SK-MEL-5 (cell line): ENCODE data around the genes LHB, CD37 and RPS11.

RAMPAGE:
- cytosol, long total RNA: no peak
- long total RNA: no peak
- nucleus, long total RNA: no peak
These were observed 609 bp downstream of the FGF21 start for GRCh38 chr19:48755739-48756526.

GRCh38 chr19:48794777-48795968 lies 15.7 kb downstream of the BCAT2 start:
RAMPAGE:
- cytosol, long total RNA: no peak
- long total RNA: no peak
- nucleus, long total RNA: no peak

DNA sequence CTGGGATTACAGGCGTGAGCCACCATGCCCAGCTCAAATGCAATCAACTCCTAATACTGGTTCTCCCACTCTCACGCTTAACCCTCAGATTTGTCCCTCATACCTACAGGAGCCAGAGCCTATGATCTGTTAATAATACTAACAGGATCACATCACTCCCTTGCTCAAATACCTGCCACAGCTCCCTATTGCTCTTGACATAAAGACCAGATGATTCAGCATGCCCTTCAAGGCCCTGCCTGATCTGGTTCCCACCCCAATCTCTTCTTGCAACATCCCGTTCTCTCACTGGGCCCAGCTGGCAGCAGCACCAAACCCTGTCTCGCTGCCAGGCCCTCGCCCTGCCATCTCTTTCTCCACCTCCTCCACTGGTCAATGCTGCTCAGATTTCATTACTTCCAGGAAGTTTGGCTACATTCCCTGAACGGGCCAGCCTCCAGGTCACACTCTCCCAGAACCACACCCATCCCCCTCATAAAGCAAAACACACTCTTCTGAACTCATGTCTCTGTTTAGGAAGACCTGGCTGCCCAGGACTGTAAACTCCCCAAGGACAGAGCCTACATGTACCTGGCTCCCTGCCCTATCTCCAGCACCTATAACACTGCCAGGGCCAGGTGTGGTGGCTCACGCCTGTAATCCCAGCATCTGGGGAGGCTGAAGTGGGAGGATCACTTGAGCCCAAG lies 8.6 kb upstream of the BCAT2 start:
RAMPAGE:
- cytosol, long total RNA: no peak
- long total RNA: no peak
- nucleus, long total RNA: no peak

GRCh38 chr19:48874207-48874351 lies 1.9 kb downstream of the PPP1R15A start:
RAMPAGE:
- cytosol, long total RNA: no peak
- long total RNA: no peak
- nucleus, long total RNA: no peak

GRCh38 chr19:49016902-49017258 lies at the start of gene LHB:
Gene LHB, minus strand, starts transcription at chr19:49017091.
RAMPAGE:
- cytosol, long total RNA: no peak
- long total RNA: no peak
- nucleus, long total RNA: no peak

DNA sequence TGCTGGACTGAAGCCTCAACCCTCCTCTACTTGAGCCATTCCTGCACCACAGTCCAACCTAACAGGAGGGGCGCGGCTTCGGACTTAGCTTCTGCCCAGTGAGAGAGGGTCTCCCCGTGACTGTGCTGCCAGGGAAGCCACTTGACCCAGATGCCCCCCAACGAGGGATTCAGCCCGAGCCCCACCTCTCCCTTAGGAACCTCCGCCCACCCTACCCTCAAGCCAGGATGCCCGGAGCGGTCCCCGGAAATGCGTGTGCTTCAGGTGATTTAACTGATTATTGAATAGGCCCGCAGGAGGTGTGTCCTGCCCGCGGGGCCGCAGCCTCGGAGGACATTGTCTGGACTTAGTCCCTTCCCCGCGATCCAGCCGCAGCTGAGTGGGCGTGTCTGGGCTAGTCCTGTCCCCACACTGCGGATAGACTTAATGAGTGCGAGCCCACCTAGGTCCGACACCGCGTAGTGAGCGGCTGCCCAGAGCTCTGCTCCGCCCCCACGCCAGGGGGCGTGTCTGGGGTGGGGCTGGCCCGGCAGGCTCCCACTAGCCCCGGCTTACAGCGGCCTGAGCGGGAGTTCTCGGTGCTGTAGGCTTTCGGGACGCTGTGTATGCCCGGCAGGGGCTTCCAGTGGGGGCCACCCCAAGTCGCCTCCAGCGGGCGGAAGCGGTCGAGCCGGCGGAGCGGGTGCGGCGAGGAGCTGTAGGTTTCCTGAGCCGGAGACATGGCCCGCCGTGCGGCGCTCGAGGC lies 1.6 kb downstream of the CGB7 start:
RAMPAGE:
- cytosol, long total RNA: no peak
- long total RNA: no peak
- nucleus, long total RNA: no peak

DNA sequence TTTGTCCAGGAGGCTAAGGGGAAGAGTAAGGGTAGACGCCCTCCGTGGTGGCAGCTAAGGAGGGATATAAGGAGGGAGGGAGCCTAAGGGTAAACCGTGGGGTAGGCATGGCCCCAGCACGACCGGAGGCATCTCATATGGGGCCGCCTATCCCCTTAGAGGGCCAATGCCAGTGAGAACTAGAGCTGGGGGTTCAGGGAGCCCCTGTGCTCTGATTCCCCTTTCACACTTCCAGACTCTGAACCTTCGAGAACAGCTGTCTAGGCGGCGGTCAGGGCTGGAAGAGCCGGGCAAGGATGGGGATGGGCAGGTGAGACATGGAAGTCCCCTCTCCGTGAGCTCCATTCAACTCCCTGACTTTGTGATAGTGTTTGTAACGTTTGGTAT lies 10.4 kb downstream of the PPFIA3 start:
RAMPAGE:
- cytosol, long total RNA: no peak
- long total RNA: no peak
- nucleus, long total RNA: no peak

DNA sequence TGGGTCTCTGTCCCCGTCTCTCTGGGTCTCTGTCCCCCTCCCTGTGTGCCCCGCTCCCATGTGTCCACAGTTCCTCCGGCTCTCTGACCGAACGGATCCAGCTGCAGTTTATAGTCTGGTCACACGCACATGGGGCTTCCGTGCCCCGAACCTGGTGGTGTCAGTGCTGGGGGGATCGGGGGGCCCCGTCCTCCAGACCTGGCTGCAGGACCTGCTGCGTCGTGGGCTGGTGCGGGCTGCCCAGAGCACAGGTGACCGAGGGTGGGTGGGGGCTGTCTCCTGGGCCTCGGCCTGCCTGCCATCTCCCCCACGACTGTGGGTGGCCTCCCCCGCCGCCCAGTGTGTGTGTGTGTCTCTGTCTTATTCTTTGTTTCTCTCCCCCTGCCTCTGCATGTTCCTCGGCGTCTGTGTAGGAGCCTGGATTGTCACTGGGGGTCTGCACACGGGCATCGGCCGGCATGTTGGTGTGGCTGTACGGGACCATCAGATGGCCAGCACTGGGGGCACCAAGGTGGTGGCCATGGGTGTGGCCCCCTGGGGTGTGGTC lies 10.3 kb downstream of the TRPM4 start:
RAMPAGE:
- cytosol, long total RNA: no peak
- long total RNA: no peak
- nucleus, long total RNA: no peak

DNA sequence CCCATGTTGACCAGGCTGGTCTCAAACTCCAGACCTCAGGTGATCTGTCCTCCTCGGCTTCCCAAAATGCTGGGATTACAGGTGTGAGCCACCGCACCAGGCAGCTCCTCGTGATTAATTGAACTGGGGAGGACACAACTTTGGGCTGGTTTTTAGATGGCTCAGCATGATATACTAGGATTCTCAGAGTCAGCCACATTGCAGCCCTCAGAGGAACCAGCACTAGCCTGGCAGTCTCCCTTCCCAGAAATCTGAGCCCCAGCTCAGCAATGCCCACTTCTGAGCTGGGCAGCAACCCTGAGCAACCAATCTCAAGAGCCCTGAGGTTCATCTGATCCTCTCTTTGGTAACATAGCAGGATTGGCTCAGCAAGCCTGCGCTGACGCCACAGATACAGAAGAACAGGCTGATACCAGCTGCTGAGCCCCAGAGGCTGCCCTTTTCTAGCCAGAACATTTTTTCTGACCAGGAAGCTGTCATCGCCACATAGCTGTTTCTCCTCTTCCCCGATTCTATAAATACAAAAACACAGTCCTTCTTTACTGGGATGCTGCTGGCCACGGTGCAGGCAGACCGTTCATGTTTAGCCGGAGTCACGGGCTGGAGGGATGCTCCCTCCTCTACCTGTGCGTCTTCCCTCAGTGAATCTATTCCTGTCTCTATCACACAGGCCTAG lies 59.7 kb downstream of the TRPM4 start:
RAMPAGE:
- cytosol, long total RNA: no peak
- long total RNA: no peak
- nucleus, long total RNA: no peak

DNA sequence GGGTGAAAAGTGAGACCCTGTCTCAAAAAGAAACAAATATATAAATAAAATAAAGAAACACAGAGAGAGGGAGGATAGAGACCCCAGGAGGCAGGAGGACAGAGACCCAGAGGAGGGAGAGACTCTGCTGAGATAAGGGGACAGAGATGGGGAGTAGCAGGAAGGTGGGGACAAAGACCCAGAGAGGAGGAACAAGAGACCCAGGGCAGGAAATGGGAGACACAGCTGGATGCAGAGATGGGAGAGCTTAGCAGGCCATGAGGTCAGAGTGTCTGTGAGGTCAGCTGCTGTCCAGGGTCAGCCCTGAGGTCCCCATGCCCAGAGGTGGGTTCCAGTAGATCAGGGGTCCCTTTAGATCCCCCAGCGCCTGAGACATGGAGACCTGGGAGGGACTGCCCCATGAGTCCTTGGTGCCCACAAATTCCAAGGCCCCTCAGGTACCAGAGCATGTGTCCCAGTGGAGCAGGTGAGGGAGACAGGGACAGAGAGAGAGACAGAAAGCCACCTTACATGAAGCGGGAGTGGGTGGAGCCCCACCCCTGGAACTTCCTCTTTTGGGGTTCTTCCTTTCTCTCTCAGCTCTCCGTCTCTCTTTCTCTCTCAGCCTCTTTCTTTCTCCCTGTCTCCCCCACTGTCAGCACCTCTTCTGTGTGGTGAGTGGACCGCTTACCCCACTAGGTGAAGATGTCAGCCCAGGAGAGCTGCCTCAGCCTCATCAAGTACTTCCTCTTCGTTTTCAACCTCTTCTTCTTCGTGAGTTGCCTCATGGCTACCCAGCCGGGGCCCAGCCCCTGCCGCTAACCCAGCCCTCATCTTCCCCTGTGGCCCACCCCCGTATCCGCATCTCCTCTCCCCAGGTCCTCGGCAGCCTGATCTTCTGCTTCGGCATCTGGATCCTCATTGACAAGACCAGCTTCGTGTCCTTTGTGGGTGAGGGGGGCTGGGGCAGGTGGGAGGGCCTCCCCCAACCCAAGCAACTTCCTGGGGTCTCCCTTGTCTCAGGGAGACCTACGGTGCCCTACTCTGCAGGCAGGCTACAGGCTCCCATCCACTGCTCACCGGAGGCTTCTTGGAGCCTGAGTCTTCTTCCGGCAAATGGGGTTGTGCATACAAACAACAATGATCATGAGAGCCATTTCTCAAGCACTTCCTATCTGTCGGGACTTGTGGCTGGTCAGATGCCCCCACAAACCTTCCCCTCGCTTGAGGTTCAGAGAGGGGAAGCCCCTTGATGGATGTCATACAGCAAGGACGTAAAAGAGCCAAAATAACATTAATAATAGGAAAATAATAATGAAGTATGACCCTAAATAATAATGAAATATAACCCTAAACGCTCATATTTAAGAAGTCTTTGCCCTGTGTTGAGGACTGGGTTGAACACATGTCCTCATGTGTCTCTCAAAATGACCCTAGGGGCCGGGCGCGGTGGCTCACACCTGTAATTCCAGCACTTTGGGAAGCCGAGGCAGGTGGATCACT lies at the start of gene CD37:
Gene CD37, plus strand, starts transcription at position 550 of the 1,482 bp plus-strand sequence.
RAMPAGE:
- cytosol, long total RNA: no peak
- long total RNA: no peak
- nucleus, long total RNA: no peak

GRCh38 chr19:49423267-49423421 lies 97 bp downstream of the PTH2 start:
RAMPAGE:
- cytosol, long total RNA: no peak
- long total RNA: no peak
- nucleus, long total RNA: no peak

DNA sequence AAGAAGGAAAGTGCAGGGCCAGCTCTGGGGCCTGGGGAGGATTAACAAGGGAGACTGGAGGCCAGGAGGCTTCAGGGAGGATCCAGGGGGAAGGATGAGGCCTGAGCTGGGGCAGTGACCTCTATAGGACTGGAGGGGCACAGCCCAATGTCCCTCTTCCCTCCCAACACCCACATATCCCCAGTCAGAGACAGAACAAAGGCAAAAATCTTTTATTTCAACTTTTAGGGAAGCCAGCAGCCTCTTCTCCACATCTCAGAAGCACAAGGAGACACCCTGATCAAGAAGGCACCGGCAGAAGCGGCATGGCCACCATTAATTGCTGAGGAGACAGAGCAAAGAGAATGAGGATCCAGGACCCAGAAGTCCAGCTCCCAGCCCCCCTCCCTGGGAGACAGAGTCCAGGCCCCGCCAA lies 4.8 kb upstream of the SLC17A7 start:
RAMPAGE:
- cytosol, long total RNA: no peak
- long total RNA: no peak
- nucleus, long total RNA: no peak

RAMPAGE:
- cytosol, long total RNA: no peak
- long total RNA: no peak
- nucleus, long total RNA: no peak
These were observed 670 bp downstream of the RPL13A start for GRCh38 chr19:49487812-49488743.

RAMPAGE:
- cytosol, long total RNA: start-site peak on the plus strand at chr19:49496376-49496451, 4,806 and 4,157 reads in 2 replicates
- long total RNA: start-site peak on the plus strand at chr19:49496390-49496470, 3,858 and 2,390 reads in 2 replicates
- nucleus, long total RNA: no peak
These were observed at the start of gene RPS11 for GRCh38 chr19:49495819-49496594. Gene RPS11, plus strand, starts transcription at chr19:49496434.

GRCh38 chr19:49496931-49497833 lies 948 bp downstream of the RPS11 start:
RAMPAGE:
- cytosol, long total RNA: no peak
- long total RNA: no peak
- nucleus, long total RNA: no peak

RAMPAGE:
- cytosol, long total RNA: no peak
- long total RNA: no peak
- nucleus, long total RNA: no peak
These were observed 666 bp downstream of the FCGRT start for GRCh38 chr19:49512901-49513753.

RAMPAGE:
- cytosol, long total RNA: no peak
- long total RNA: no peak
- nucleus, long total RNA: no peak
These were observed 14.5 kb downstream of the RCN3 start for GRCh38 chr19:49542152-49542929.

DNA sequence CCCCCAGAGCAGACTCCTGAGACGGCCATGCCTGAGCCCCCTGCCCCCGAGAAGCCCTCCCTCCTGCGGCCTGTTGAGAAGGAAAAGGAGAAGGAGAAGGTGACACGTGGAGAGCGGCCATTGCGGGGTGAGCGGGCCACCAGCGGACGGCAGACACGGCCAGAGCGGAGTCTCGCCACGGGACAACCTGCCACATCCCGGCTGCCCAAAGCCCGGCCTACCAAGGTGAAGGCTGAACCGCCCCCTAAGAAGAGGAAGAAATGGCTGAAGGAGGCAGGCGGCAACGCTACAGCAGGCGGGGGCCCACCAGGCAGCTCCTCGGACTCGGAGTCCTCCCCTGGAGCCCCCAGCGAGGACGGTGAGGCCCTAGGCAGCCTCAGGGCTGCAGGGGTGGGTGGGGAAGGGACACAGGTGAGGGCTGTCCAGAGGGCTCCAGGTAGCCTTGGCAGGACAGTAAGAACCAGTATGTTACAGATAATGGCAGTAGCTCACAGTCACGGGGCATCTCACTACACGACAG lies 24.0 kb downstream of the RRAS start:
RAMPAGE:
- cytosol, long total RNA: no peak
- long total RNA: no peak
- nucleus, long total RNA: no peak

DNA sequence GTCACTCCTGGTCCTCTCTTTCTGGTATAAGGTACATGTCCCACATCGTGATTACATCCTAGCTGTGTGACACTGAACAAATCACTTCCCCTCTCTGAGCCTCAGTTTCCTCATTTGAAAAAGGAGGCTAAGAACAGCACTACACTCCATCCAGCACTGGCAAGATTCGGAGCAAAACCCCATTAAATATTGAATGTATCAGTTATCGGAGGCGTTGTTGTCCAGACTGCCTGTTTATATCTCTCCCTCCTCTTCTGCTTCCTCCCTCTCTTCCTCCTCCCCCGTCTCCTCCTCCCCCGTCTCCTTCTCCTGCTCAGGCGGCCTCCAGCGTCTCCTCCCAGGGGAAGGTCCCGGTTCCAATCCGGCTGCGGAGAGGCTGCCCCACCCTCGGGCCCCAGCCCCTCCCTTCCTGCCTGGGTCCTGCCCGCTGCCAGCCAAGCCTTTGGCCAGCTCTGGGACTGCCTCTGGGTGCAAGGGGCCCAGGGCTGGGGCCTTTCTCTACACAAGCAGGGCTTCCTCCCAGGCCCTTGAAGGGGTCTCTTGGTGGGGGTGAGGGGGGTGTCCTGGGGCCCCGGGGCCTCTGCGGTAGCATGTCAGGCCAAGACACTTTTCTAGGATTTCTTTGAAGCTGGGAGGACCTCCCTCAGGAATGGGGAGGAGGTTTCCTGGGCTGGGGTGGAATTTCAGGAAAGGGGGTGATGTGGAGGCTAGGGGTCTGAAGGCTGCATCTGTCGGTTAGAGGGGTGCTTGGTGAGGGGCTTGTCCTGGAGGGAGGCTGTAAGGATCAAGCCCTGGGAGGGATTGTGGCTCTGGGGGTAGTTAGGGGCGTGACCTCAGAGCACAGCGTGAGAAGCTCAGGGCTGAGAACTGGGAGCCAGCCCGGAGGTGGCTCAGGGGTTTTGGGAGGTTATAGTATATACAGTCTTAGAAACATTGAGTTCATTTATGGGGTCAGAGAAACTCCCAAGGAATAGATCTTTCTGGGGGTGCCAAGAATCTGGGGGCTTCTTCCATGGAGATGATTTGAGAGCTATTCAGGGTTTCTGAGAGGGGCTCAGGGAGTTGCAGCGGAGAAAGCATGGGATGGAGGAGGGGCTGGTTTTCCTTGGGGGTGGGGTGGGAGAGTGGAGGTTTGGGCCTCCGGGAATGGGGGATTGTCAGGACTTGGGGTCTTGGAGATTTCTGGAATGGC lies 1.7 kb downstream of the RRAS start:
RAMPAGE:
- cytosol, long total RNA: no peak
- long total RNA: no peak
- nucleus, long total RNA: no peak

DNA sequence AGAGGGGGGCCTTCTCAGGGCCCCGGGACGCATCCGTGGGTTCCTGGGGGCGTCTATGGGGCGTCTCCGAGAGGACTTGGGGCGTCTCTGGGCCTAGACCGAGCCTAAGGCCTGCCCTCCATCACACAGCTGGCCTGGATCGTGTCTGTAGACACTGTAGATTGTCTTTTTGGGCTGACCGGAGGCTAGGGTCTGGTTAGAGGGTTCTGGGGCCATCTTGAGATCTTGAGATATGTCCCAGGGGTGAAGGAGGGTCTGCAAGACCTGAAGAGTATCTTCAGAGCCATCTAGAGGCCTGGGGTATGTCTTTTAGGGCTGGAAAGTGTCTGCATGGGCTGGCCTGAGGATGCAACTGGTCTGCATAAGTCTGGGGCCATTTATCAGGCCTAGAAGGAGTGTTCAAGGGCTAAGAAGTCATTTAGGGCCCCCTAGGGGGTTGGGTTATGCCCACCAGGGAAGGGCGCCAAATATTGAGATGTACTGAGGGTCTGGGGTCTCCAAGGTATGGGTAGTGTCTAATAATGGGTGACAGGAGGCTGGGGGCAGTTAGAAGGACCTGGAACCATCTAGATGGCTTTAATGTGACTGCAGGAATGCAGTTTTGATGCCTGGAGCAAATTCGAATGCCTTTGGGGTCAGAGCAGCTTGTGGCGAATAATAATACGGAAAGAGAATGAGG lies 537 bp downstream of the SCAF1 start:
RAMPAGE:
- cytosol, long total RNA: no peak
- long total RNA: no peak
- nucleus, long total RNA: no peak